ENCODE data around the genes MBTPS2, MAGEB2, MAGEB3, TASL and FTHL17.

DNA sequence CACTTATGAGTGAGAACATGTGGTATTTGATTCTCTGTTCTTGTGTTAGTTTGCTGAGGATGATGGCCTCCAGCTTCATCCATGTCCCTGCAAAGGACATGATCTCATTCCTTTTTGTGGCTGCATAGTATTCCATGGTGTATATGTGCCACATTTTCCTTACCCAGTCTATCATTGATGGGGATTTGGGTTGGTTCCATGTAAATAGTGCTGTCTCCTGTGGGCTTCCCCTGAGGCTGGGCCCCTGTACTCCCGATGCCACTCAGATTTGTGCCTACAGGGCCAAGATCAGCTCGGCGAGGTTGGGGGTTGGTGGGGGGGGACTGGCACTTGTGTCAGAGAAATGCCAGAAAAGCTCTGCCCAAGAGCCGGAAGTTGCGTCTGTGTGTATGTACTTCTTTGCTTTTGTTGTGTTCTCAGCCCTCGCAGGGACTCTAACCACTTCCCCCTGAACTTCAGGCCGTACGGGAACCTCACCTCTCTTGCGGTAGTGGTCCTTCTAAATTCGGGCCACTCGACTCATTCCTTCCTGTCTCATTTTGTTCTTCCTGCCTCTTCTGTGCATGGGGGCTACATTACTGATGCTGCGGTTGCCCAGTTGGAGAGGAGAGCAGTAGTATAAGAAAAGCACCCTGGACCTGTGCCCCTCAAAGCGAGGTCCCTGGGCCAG lies 146.1 kb upstream of the RPS6KA3 start:
- PRO-cap: no peak
- RAMPAGE, long total RNA, 5 experiments: no peak in any of the 5 experiments
- RRBS: no CpG with 5 or more reads among the region's 13 CpGs

- PRO-cap: no peak
- RAMPAGE, long total RNA, 5 experiments: no peak in any of the 5 experiments
- RRBS: no CpG with 5 or more reads among the region's 3 CpGs
These were observed 10.8 kb upstream of the KLHL34 start for GRCh38 chrX:21668963-21669303.

- PRO-cap: bidirectional peak, plus-strand start at chrX:21839669, minus-strand start at chrX:21839522
- RAMPAGE, long total RNA, 5 experiments: start-site peak on the plus strand in 2 of 5 experiments, at chrX:21839597-21839699 at its widest, 12 to 41 reads per replicate
- RRBS: 21% methylated on average over 32 of the region's 66 CpGs
These were observed at the start of gene MBTPS2 for GRCh38 chrX:21839245-21840355. Gene MBTPS2 (plus strand): TSS chrX:21839617.

DNA sequence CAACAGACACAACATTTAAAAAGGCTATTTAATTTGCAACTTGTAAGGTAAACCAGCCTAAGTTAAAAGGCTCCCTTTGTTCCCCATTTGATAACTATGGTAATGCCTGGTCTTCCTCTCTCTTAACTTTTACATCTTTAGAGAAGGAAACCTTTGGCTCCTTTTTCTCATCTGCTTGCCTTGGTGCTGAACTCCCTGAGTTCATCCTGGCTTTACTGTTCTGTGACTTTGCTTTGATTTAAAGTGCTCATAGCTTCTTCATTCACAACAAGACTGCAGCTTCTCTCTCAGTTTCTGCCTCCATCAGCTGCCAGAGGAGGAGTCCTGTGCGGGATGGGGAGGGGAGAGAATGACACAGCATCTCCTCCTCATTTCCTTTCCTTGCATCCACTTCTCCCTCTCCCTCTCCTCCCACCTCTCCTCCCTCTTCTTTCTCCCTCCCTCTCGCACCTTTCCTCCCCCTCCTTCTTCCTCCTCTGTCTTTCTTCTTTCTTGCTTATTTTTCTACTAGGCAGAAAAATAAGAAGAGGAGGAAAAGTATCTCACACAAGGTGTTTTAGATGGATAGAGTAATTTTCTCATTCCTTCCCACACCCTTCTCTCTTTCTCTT lies 42.0 kb downstream of the CBLL2 start:
- PRO-cap: no peak
- RAMPAGE, long total RNA, 5 experiments: no peak in any of the 5 experiments
- RRBS: no CpG with 5 or more reads among the region's 2 CpGs

DNA sequence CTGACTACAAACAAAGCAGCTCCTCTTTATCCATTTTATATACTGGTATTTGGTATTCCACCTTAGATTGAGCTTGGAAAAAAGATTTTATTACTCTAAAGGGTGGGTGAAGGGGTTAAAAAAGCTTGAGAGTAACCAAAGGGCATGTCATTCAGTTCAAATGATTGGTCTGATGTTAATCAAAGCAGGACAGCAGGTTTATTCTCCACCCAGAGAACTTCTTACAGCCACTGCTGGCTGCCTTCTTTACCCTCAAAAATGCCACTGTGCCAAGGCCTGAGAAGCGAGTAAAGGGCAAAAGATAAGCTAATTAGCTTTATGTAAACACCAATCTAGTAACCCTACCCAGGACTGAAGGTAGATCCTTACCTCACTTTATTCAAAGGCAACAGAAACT lies 28.1 kb downstream of the APOO start:
- PRO-cap: no peak
- RAMPAGE, long total RNA, 5 experiments: no peak in any of the 5 experiments
- RRBS: no CpG with 5 or more reads among the region's 1 CpG

- PRO-cap: no peak
- RAMPAGE, long total RNA, 5 experiments: no peak in any of the 5 experiments
- RRBS: no CpG with 5 or more reads among the region's 7 CpGs
These were observed 796 bp downstream of the CXorf58 start for GRCh38 chrX:23908588-23909016.

- PRO-cap: no peak
- RAMPAGE, long total RNA, 5 experiments: no peak in any of the 5 experiments
- RRBS: no CpG with 5 or more reads among the region's 6 CpGs
These were observed 2.7 kb downstream of the EIF2S3 start for GRCh38 chrX:24057418-24057836.

DNA sequence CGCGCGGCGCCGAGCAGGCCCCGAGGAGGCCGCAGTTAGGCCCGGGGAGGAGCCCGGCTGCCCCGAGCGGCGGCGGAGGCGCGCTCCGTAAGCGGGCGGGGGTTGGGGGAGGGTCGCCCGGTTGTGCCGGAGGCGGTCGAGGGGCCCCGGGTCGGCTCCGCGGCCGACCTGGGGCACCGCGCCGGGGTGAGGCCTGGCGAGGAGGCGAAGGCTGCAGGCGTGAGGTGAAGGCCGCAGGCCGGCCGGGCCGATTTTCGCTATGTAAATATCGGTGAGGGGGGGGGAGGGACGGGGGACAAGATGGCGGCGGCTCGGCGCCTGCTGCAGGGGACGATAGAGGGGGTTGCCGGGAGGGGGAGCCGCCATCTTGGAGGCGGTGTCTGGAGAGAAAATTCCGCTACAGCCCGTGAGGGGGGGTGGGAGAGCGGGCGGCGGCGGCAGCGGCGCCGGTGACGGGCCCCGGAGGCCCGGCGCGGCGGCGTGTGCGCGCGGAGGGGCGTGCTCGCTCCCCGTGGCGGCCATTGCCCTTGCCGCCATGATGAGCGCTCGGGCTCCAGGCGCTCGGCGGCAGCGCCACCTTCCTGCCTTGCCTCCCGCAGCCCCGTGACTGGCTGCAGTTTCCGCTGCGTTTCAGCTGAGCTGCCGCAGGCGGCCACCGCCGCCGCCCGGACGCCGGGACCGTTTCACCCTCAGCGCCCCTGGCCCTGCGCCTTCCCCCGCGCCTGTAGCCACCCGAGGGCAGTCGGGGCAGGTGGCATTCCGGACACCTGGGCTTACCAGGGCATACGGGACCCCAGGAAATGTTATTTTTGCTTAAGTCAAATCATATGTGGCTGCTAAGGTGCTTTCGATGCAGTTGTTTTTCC lies 611 bp downstream of the ZFX start:
- PRO-cap: bidirectional peak, plus-strand start at position 421 of the sequence, minus-strand start at position 259 of the sequence; bidirectional peak, plus-strand start at position 616 of the sequence, minus-strand start at position 609 of the sequence
- RAMPAGE, long total RNA, 5 experiments: start-site peak on the plus strand in 2 of 5 experiments, centred at positions 603 to 620 of the sequence, 13 to 28 reads per replicate
- RRBS: 1% methylated on average over 53 of the region's 101 CpGs

GRCh38 chrX:24181970-24183107 lies 32.8 kb downstream of the ZFX start:
- PRO-cap: no peak
- RAMPAGE, long total RNA, 5 experiments: start-site peak on the plus strand in 2 of 5 experiments, at chrX:24182244-24182823 at its widest, 5 to 11 reads per replicate
- RRBS: no CpG with 5 or more reads among the region's 4 CpGs

DNA sequence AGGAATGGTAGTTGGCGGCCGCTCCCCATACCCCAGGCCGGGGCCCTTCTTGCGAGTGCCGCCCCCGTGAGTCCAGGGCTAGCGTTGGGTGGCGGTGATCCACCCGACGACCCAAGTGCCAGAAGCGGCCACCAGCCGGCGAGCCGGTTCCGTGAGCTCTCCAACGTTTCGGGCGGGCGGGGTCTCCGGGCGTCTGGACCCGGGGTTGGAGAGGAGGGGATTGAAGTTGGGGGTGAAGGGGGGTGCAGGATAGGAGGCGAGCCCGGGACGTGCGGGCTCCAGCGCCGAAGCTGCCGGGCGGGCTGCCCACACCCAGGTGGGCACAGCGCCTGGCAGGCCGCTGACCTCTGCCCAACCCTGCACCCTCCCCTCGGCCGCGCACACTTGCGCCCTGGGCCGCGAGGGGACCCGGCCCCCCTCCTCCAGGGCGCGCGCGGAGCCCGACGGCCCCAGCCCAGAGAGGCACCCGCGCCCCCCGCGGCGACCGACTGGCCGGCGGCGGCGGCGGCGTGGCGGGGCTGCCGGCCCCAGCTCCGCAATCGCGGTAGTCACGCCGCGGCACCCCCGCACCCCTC lies 13.5 kb downstream of the ARX start:
- PRO-cap: no peak
- RAMPAGE, long total RNA, 5 experiments: no peak in any of the 5 experiments
- RRBS: 29% methylated on average over 46 of the region's 66 CpGs

DNA sequence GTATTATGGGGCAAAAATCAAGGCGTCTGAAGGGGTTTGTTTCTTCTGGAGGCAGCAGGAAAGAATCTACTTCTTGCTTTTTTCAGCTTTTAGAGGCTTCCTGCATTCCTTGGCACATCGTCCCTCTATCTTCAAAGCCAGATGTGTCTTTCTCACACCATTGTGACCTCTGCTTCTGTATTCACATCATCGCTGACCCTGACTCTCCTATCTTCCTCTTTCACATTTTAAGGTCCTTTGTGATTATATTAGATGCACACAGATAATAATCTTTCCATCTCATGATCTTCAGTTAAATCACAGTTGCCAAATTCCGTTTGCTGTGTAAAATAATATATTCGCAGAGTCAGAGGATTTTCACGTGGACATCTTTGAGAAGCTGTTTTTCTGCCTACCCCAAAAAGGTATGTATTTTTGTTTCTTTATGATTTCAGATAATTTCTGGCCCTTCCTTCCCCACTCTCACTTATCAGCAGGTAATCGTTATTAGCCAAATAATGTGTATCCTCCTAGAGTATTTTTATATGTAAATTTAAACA lies 112.6 kb downstream of the PPP4R3C start:
- PRO-cap: no peak
- RAMPAGE, long total RNA, 5 experiments: no peak in any of the 5 experiments
- RRBS: no CpG with 5 or more reads among the region's 7 CpGs

GRCh38 chrX:27565882-27566770 lies 24.0 kb upstream of the DCAF8L2 start:
- PRO-cap: no peak
- RAMPAGE, long total RNA, 5 experiments: no peak in any of the 5 experiments
- RRBS: no CpG with 5 or more reads among the region's 5 CpGs

- PRO-cap: no peak
- RAMPAGE, long total RNA, 5 experiments: no peak in any of the 5 experiments
- RRBS: no CpG with 5 or more reads among the region's 3 CpGs
These were observed 14.9 kb upstream of the DCAF8L1 start for GRCh38 chrX:27996176-27996485.

DNA sequence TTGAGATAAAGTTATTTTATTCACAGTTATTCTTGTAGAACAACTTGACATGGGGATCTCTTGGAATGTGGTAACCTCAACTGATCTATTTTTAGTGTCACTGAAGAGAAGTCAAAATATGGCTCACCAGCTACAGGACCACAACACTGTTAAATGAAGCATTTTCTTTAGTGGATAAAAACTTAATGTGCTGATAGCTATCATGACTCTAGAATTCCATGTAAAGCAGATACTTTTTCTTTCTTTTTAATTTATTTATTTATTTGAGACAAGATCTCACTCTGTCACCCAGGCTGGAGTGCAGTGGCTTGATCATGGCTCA lies 289.9 kb upstream of the DCAF8L1 start:
- PRO-cap: no peak
- RAMPAGE, long total RNA, 5 experiments: no peak in any of the 5 experiments

GRCh38 chrX:28591599-28591835 lies 4.3 kb downstream of the IL1RAPL1 start:
- PRO-cap: no peak
- RAMPAGE, long total RNA, 5 experiments: no peak in any of the 5 experiments
- RRBS: 57% methylated on average over 4 of the region's 7 CpGs

- PRO-cap: no peak
- RAMPAGE, long total RNA, 5 experiments: no peak in any of the 5 experiments
- RRBS: 90% methylated on average over 6 of the region's 23 CpGs
These were observed at the start of gene MAGEB2 for GRCh38 chrX:30215274-30215653. Gene MAGEB2 (plus strand): TSS chrX:30215563.

DNA sequence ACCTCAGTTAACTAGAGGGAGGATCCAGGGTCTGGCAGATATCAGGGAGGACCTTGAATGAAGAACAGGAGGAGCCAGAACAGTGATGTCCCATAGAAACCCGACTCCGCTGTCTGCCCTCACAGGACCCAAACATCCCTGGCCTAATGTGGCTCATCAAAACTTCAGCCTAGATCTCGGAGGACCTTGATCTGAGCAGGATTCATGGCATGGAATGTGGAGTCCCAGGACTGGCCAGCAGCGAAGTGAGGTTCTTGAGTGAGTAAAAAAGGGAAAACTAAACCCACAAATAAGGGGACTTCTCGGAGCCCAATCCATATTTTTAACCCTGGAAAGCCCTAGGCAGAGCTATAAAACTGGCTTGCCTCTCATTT lies at the start of gene MAGEB3:
Gene MAGEB3, plus strand, starts transcription at position 98 of the 374 bp plus-strand sequence.
- PRO-cap: no peak
- RAMPAGE, long total RNA, 5 experiments: no peak in any of the 5 experiments
- RRBS: no CpG with 5 or more reads among the region's 5 CpGs

DNA sequence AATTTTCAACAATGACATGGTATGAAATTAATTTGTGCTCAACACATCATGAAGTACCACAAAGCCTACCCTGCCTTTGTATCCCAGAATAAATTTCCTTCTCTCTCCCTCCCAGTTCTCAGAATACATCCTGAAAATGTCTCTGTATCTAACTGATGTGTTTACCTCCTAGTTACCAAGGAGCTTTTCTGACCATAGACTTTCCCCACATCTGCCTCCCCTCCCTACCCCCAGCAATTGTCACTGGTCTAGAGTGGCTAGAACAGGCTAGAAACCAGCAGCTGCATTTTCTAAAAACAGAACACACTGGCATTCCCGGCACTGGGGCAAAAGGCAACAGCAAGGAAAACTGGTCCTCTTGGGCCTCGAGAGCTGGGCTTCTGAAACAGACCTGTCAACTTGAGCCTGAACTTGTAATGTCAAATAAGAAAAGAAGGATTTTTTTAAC lies 16.4 kb downstream of the TASL start:
- PRO-cap: no peak
- RAMPAGE, long total RNA, 5 experiments: no peak in any of the 5 experiments
- RRBS: no CpG with 5 or more reads among the region's 2 CpGs

DNA sequence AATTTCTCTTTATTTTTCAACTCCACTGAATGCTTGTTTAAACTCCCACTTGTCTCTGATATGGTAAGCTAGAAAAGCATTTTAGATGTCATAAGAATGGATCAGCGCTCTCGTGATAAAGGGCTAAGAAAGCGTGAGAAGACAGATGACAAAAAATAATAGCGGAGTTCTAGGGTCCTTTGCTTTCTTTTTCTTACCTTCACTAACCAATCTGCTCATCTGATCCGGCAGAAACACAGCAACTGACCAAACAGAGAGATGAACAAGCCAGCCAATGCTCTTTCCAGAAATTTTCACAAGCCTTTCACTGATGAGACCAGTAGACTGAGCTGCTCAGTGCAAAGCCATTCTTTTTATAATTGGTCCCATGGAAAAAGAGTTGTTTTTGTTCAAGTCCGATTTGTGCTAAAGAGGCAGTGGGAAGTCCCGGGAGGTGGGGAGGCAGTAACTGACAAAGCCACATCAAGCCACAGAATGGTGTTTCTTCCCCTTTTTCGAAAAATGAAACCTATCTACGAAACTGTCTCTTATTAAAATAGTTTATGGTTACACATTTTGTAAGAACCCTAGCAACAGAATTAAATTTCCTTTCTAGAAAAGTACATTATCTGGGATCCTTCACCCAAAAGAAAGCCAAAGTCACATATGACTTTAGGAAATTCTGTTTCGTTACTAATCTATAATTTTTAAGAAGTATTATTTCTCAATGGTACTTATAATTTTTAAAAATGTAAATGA lies at the start of gene TASL:
Gene TASL, minus strand, starts transcription at position 326 of the 738 bp plus-strand sequence.
- PRO-cap: unidirectional peak, minus-strand start at position 476 of the sequence
- RAMPAGE, long total RNA, 5 experiments: start-site peak on the minus strand in 1 of 5 experiments, centred at position 349 of the sequence, 15 reads per replicate
- RRBS: no CpG with 5 or more reads among the region's 10 CpGs

- PRO-cap: no peak
- RAMPAGE, long total RNA, 5 experiments: no peak in any of the 5 experiments
- RRBS: 96% methylated on average over 4 of the region's 36 CpGs
These were observed at the start of gene FTHL17 for GRCh38 chrX:31071931-31072326. Gene FTHL17 (minus strand): TSS chrX:31072041.

Data from stomach (tissue), 7 donors.